Fibroblast of the aortic adventitia (primary cell): ENCODE measurements around a stretch of chr13.

DNA sequence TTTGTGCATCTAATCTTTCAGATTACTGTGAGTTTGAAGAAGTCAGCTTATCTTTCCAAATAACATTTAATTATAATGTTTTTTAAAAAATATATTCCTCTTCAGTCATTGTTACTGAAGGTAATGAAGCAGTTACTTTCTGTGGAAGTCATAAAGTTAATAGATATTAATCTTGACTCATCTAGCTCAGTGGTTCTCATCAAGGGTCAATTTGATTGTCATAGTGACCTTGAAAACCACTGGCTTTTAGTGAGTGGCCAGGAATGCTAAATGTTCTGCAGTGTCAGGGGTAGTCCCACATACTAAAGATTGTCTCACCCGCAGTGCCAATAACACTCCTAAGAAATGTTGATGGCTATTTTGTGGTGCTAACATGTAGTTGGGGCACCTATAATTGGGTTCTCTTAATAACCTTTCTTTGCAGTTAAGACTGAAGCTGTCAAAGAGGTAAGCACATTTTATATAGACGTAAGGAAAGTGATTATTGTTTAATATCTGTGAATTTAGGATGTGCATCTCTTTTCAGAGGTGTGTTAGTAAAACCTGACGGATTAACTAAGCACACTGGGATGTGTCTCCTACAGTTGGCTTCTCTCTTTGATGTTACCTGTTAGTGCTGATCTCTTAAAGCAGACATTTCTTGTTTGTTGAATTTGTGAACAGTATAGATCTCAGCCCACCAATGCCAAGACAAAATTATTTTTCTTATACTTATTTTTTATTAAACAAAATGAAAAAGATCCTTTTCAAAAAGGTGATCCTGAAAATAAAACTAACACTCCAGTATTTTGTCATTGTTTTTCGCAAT, 9.1 kb downstream of the RFXAP start:
- CAGE, long polyA plus RNA: no peak

GRCh38 chr13:37579017-37579571, 19.5 kb downstream of the POSTN start:
- CAGE, long polyA plus RNA: no peak

- CAGE, long polyA plus RNA: no peak
Observed at GRCh38 chr13:37715665-37716145, 117.1 kb upstream of the POSTN start.

- CAGE, long polyA plus RNA: no peak
Observed at GRCh38 chr13:38784372-38785073, 97.6 kb downstream of the FREM2 start.

- CAGE, long polyA plus RNA: no peak
Observed at GRCh38 chr13:39257483-39258159, 219.4 kb downstream of the NHLRC3 start.

- CAGE, long polyA plus RNA: no peak
Observed at GRCh38 chr13:39347972-39348800, 254.8 kb downstream of the LHFPL6 start.

GRCh38 chr13:39571257-39571985, 31.6 kb downstream of the LHFPL6 start:
- CAGE, long polyA plus RNA: no peak

GRCh38 chr13:39575608-39576076, 27.4 kb downstream of the LHFPL6 start:
- CAGE, long polyA plus RNA: no peak

DNA sequence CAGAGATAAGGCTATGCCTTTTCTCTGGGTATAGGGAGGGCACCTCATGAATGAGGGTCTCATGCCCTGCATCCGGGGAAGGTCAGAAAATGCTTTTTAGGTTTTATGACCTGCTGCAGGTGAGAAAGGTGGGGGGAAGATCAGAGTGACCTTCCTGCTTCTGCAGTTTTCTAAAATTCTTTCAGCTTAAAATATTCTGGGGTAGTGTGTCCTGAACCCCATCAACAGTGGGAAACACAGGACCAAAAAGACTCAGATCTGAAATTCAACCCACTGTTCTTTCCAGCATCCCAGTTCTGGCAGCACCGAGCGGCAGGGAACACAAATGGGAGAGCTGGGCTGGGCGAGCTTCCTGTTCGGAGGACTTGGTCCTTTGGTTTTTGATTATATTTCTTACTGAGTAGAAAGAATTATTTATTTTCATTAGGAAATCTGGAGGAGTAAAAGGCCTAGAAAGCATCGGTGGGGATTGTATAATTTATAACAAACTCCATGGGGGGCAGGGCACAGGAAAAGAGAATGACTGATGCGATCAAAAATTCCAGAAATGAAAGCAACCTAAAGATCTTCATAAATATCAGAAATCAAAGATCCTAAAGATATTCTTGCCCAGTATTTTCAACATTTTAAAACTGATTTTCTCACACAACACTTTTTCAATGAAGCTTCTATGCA, 239.1 kb downstream of the COG6 start:
- CAGE, long polyA plus RNA: no peak

DNA sequence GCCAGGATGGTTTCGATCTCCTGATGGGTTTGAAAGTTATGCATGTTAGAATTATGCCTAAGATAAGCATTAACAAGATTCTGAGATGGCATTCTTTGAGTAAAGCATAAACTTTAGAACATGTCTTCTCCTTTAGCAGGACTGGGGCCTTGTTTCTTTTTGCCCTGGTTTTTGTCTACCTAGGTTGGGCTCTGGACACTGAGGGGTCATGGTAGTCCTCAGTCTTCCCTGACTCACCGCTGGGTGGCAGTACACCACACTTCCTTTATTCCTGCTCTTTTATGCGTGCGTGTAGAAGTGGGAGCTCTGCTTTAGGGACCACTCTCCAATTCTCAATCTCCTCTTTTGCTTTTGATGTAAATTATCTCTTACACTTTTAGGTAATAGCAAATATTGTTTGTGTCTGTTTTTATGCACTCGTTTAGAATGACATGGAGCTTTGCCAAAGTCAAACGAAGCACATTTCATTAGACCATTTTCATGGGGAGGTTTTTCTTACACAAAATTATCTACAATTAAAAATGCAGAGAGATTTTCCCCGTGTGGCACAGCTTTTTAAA, 413.8 kb downstream of the COG6 start:
- CAGE, long polyA plus RNA: no peak

DNA sequence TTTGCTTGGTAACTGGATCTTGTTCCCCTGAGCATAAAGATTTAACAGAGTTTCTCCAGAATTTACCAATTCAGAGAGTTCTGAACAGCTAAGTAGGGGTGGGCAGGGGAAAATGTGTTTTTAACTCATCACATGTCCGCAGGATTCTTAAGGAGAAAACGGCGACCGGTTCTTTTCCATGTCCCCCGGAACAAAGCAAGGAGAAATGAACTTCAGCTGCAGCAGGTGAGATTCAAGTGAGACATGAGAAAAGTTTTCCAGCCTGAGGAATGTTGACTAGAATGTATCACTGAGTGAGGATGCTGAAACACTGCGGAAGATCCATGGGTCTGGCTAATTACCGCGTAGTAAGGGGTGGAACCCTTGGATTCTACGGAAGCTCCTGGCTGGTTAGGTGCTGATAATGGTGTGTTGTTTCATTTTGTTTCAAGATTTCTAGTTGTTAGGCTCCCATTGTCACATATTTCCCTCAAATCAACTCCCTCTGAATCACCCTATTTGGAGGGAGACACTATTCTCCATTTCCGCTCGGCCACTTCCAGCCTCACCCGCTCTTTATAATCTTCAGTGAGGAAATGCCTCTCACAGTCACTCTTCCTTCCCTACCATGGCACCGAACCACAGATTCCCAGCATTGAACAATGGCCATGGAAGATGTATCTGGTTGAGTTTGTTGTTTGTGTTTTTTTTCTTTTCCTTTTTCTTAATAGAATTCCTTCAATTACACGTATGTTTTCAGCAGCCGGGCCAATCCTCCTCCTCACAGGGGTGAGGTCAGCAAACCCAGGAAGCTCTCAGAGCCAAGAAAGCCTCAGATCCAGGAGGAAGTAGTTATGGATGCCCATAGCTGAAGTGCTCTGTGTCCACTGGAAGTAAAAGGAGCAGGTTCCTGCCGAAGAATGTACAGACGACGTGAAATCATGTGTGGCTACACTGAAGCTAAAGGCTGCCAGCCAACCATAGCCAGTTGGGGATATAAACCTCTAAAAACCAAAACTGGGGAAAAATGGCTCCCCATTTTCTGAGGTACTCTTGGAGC, 472.3 kb downstream of the FOXO1 start:
- CAGE, long polyA plus RNA: no peak

DNA sequence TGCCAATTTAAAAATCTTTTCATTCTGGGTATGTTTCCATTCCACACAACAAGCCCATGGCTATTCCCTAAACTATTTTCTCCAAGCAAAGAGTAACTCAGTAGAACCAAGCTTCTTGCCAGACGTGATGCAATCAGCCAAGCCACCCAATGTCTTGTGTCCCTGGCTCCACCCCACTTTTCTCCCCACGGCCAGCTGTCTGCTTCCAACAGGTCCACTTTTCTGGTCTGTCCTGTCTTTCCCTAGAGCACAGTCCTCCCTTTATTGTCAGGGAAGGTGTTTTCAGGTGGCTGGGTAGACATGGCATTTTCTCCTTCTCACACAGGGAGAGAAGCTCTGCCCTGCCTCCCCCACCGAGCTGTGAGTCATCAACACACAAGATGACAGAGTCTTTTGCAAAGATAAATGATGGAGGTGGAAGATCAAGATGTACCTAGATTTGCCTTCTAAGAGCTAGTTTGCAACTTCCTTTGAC, 394.2 kb downstream of the FOXO1 start:
- CAGE, long polyA plus RNA: no peak

DNA sequence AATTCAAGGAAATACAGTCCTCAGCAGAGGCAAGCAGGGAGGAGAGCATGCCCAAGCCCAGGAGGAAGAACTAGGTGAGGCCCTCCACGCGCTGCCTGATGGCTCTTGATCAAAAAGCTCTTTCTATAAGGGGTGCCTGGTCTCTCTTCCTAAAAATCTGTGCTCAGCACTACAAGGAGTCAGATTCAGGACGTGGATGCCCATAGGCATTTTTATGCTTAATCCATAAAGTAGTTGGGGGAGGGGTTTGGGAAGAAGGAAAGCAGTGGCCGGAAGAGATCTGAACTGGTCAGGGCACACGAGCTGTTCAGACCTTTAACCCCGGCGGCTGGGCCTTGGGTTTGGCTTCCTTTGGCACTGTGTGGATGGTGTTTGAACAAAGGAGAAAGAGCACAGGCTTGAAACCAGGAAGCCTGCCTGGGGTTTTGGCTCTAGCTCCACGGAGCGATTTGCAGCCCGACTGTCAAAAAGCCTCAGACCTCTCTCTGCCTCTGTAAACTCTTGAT, 320.6 kb downstream of the FOXO1 start:
- CAGE, long polyA plus RNA: no peak

DNA sequence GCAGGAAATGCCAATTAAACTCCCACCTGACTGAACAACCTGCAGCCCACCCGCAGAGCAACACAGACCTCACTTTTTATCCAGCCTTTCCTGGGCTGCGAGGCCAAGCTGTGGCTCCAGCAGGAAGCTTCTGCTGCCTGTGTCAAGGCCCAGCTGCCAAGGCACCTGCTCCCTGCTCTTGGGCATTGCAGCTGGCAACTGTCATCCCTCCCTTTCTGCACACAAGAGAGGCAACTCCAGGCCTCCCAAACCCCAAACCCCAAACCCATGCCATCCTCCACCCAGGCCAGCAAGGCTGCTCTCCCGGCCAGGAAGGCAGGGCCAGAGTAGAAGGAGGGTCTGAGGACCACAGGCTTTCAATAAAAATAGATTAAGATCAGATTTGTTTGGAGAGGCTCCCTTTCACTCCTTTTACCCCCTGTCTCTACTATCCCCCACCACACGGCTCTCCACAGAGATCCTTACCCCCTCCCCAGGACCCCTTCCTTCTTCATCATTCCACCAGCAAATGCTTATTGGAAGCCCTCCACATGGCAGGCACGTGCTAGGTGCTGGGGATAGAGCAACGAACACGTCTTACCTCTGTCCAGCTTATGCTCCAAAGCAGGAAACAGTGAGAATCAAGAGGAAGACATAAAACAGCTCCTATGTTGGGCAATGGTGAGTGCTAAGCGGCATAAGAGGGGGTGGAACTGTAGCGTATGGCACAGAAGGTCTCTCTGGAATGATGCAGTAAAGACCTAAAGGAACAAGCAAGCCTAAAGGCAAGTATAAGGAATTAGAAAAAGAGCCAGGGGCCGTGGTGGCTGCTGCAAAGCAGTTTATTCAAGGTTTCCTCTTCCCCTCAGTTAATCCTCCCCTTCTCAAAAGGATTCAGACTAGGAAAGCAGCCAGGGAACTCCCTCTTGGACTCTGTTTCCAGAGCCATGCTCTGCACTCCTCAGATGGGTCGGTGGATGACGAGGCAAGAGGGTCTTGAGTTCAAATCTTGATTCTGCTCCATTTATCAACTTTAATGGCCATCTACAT, 289.7 kb downstream of the FOXO1 start:
- CAGE, long polyA plus RNA: no peak

- CAGE, long polyA plus RNA: no peak
Observed at GRCh38 chr13:40377797-40378328, 288.6 kb downstream of the FOXO1 start.

DNA sequence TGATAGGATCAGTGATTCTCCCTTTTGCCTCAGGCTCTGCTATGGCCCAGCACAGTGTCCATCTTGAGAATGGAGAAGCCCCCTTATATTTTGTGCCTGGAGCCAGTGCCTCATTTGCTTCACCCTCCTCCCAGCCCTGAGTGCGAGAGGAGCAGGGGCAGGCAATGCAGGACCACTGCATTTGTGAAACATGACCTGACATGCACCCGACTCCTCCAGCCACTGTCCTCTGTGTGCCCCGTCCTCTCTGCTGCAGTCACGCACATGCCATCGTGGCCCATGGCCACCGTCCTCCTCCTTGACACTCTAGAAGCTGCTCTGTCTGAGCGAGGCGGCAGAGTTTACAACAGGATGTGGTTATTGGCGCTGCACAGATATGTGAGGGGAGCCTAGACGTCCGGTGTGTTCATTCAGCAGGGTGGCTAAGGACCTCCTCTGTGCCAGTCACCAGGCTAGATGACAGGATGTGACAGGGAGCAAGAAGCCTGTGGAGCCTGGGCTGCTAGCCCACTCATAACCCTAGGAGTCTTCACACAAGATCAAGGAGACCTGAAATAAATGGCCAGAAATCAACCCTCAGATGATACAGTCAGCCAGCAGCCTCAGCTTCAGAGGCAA, 277.8 kb downstream of the FOXO1 start:
- CAGE, long polyA plus RNA: no peak

GRCh38 chr13:40438634-40439917, 227.4 kb downstream of the FOXO1 start:
- CAGE, long polyA plus RNA: no peak

DNA sequence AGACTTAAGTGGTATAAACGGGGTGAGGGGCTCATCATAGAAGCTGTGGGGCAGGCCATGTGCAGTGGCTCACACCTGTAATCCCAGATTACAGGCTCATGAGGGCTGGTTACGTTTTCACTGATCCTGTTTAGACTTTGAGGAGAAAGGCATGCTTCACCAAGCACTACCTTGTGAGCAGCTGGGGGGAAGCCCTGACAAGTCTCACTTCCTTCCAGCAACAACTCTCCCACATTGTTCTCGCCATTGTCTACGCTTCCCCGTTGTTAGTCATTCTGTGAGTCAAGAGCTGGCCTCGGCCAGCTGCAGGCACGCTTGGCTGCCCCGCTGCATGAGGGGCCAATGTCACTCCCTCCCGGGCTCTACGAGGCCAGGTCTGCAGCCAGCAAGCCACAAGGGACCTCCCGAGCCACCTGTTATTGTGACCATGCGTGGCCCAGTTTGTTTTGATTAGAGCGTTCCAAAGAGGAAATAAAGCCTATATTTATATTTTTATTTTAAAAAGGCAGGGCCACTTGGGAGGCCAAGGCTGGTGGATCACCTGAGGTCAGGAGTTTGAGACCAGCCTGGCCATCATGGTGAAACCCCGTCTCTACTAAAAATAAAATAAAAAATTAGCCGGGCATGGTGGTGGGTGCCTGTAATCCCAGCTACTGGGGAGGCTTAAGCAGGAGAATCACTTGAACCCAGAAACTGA, 220.9 kb downstream of the FOXO1 start:
- CAGE, long polyA plus RNA: no peak

GRCh38 chr13:40479139-40480161, 187.0 kb downstream of the FOXO1 start:
- CAGE, long polyA plus RNA: no peak

DNA sequence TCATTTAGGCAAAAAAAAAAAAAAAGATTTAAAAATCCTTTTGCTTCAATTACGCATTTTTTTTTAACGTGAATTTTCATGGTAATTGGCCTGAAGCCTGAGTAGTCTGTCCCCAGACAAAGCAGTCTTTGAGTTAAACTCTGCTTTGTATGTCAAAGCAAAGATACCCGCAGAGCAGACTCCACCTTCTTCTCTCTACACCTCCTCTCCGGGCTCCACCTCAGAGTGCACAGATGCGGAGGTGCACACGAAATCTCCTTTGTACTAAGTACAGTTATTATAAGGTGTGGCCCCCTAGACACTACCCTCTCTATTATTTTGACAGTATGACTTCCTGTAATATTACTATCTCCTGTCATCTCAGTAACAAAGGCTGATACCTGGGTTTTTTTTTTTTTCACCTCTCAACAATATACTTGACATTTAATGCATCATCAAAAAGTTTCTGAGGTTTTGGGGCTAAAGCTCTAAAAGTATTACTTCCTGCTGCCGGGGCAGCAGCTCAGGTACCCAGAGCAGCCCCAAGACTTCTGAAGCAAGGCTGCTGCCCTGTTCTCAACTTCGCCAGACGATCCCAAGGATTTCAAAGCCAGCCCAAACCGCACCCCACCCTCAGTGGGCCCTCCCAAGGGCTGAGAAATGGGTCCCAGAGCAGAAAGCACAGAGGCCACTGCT, 180.8 kb downstream of the FOXO1 start:
- CAGE, long polyA plus RNA: no peak